Right lobe of liver (tissue), 4 donors: ENCODE results near the gene CASKIN2.

GRCh38 chr17:75025025-75025619 lies 12.7 kb downstream of the MRPL58 start:
- PRO-cap, 4 experiments, result peak in 3 of 4 experiments; most common plus-strand start chr17:75025321 (in 3)
- RAMPAGE, long total RNA, 2 experiments, result no peak in any of the 2 experiments

GRCh38 chr17:75034230-75034417 lies 12.6 kb downstream of the ATP5PD start:
- PRO-cap, 4 experiments, result no peak in any of the 4 experiments
- RAMPAGE, long total RNA, 2 experiments, result no peak in any of the 2 experiments

- PRO-cap, 4 experiments, result no peak in any of the 4 experiments
- RAMPAGE, long total RNA, 2 experiments, result no peak in any of the 2 experiments
These were observed 2.0 kb downstream of the SLC16A5 start for GRCh38 chr17:75089708-75090226.

- PRO-cap, 4 experiments, result peak in 4 of 4 experiments; most common plus-strand start chr17:75145329 (in 4); most common minus-strand start chr17:75145273 (in 1)
- RAMPAGE, long total RNA, 2 experiments, result no peak in any of the 2 experiments
These were observed 9.2 kb downstream of the JPT1 start for GRCh38 chr17:75145088-75145581.

DNA sequence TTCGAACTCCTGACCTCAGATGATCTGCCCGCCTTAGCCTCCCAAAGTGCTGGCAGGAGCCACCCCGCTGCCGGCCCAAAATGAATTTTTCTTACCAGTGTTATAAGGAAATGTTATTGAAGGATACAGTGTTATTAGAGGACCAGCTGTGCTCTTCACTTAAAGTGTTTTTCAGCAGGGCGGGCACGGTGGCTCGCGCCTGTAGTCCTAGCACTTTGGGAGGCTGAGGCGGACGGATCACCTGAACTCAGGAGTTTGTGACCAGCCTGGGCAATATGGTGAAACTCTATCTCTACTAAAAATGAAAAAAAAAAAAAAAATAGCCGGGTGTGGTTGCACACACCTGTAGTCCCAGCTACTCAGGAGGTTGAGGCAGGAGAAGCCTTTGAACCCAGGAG lies 2.5 kb downstream of the NUP85 start:
- PRO-cap, 4 experiments, result no peak in any of the 4 experiments
- RAMPAGE, long total RNA, 2 experiments, result no peak in any of the 2 experiments

DNA sequence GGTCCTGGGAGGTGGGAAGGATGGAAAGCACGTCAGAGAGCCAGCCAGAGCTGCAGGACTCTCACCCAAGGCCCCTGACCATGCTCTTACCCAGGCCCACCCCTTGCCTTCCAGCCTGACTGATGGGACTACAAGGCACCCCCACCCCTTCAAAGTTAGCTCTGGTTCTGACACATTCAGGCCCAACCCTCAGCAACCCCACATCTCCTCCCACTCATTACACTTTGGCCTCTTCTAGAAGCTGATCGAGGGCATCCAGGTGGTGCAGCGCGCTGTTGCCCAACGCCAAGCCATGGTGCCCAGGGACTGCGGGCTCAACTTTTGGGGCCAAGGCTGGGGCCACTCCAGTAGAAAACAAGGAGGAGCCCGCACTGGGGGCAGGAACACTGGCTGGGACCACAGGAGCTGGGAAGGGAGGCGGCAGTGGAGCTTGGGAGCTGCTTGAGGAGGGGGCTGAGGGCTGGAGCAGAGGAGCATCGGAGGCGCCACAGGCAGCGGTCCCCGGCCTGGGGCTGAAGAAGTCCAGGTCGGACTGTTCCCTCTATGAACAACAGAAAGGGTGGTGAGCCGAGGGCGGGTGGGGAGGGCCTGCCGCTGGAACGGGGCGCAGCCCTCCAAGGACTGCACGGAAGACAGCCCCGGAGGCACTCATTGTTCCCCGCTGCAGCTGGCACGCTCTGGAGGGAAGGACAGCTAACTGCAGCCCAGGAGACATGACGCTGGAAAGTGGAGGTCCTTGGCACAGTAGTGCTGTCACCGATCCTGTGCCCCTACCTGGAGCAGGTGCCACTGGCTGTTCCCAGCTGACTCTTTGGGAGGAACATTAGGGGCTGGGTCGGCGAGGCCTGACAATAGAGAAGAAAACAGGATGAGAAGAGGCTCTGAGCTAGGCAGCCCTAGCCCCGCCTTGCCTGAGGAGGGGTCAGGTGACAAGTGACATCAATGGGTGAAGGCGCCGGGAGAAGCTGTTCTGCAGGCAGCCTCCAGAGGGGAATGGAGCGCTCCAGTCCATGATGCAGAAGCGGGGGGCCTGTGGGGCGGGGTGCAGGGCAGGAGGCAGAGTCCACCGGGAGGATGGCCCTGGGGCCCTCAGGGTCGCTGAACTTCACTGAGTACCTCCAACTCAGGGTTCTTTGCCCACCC lies 21.5 kb downstream of the GGA3 start:
- PRO-cap, 4 experiments, result peak in 3 of 4 experiments; most common plus-strand start position 857 of the sequence (in 1)
- RAMPAGE, long total RNA, 2 experiments, result no peak in any of the 2 experiments

DNA sequence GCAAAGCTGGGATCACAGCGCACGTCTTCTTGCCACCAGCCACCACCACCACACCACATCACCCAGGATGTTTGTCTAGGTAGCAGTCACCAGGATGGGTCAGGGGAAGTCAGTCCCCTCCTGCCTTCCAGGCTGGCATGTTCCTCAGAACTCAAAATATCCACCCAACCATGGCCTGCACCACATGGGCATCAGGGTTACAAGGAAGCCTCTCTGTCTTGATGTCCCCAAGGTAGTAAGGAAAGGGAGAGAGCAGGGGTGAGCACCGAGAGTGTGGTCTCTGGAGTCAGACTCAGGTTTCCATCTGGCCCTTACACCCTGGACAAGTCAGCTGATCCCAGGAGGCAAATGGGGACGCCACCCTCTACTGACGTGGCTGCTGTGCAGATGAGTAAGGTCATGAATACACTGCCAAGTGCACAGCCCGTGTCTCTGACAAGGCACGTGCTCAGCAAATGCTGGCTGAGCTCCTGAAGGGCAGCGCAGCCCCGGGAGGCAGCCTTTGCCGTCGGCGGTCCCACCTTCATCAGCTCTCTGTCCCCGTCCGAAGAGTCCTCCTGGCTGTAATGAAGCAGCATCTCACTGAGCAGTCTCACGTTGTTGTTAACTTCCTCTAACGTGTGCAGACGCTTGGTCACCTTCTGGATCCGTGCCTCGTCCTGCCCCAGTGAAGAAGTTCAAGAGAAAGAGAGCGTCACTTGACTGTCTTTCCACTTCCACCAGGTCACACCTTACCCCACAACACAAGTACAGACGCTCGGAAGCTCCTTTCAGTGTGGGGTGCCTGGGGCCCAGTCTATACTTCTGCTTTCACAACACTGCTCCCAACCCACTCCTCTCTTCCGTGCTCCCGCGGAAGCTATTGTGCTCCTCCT lies 19.4 kb downstream of the GGA3 start:
- PRO-cap, 4 experiments, result peak in 1 of 4 experiments; most common plus-strand start position 773 of the sequence (in 1); most common minus-strand start position 605 of the sequence (in 1)
- RAMPAGE, long total RNA, 2 experiments, result no peak in any of the 2 experiments

DNA sequence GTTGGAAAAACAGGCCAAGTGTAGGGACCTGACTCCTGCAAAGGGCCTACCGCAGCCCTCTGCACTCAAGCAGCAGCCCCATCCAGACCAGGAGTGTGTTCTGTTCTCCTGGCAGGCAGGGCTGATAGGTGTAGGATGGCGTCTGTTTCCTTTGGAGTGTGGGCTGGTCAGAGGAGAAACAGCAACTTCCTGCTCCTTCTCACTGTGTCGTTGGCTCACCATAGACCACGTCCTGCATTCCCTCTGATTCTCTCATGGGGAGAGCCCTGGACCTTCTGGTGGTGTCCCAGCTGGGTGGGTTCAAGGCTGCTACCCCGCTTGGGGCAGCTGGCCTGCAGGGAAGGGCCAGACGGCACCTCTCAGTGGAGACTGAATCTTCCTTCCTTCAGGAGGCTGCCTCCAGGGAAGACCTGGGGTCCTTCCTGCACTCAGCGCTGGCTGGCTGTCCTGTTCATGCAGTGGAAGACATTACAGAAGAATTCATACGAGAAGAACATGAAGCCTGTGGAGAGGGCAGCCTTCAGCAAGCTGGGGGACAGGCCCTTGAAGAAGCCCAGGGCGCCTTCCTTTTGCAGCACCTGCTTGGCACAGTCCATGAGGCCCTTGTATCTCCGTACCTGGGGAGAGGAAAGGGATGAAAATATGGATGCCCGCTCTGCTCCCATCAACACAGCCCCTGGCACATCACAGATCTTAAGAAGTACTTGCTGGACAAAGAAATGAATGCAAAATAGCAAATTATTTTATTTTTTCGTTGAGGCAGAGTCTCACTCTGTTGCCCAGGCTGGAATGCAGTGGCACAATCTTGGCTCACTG lies 2.2 kb upstream of the MIF4GD start:
- PRO-cap, 4 experiments, result no peak in any of the 4 experiments
- RAMPAGE, long total RNA, 2 experiments, result no peak in any of the 2 experiments

DNA sequence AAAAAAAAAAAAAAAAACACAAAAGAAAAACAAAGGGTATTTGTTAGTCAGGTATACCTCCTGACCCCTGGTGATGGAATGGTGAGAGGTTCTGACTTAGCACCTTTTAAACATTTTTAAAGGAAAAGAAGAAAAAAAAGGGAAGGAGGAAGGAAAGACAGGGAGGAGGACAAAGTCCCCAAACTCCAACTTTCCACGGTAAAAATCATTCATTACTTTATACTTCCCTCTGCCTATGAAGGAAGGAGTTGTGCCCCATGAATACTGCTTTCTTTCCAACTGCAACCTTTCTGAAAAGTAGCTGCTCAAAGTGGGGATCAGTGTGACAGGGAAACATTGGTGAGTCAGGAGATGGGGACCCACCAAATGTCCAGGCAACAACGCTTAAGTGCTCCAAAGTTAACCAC lies 52.2 kb upstream of the SLC25A19 start:
- PRO-cap, 4 experiments, result no peak in any of the 4 experiments
- RAMPAGE, long total RNA, 2 experiments, result no peak in any of the 2 experiments

- PRO-cap, 4 experiments, result peak in 1 of 4 experiments; most common minus-strand start chr17:75347877 (in 1)
- RAMPAGE, long total RNA, 2 experiments, result no peak in any of the 2 experiments
These were observed 58.0 kb upstream of the SLC25A19 start for GRCh38 chr17:75346775-75348012.

GRCh38 chr17:75378226-75378687 lies 27.2 kb downstream of the GRB2 start:
- PRO-cap, 4 experiments, result no peak in any of the 4 experiments
- RAMPAGE, long total RNA, 2 experiments, result no peak in any of the 2 experiments

DNA sequence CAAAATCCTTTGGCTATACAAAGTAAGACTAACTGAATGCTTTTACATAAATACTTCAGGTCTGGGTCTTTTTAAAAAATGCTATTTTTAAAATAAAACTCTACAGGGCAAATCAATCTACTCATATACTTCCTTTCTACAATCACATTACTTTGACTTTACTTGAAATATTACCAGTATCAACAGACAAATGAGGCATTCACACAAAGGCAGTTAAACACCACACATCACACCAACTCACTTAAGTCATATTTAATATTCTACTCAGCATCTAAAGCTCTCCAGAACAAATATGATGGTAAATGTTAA lies 12.4 kb downstream of the GRB2 start:
- PRO-cap, 4 experiments, result no peak in any of the 4 experiments
- RAMPAGE, long total RNA, 2 experiments, result no peak in any of the 2 experiments

DNA sequence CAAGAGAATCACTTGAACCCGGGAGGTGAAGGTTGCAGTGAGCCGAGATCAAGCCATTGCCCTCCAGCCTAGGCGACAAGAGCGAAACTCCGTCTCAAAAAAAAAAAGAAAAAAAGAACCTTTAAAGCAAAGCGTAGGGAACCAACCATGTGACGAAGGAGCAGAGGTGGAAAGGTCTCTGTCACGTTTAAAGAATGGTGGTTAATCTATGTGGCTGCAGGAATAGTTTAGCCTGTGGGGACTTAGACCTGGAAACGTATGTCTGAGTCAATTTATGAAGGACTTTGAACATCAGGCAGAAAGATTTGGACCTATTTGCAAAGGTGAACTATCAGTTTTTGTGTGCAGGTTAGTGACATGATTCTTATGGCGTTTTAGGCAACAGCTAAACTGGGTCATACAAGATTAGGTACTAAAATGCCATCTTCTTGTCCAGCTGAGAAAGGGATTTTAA lies 1.0 kb upstream of the TMEM94 start:
- PRO-cap, 4 experiments, result no peak in any of the 4 experiments
- RAMPAGE, long total RNA, 2 experiments, result no peak in any of the 2 experiments

- PRO-cap, 4 experiments, result peak in 1 of 4 experiments; most common plus-strand start chr17:75510195 (in 1); most common minus-strand start chr17:75509889 (in 1)
- RAMPAGE, long total RNA, 2 experiments, result no peak in any of the 2 experiments
These were observed 5.4 kb downstream of the CASKIN2 start for GRCh38 chr17:75509735-75510521.

- PRO-cap, 4 experiments, result peak in 3 of 4 experiments; most common plus-strand start chr17:75515708 (in 2); most common minus-strand start chr17:75515488 (in 3)
- RAMPAGE, long total RNA, 2 experiments, result start-site peak on the minus strand in 1 of 2 experiments, at chr17:75515428-75515506 at its widest, 183 reads per replicate
These were observed at the start of gene CASKIN2 for GRCh38 chr17:75515196-75516030. CASKIN2 (minus strand) TSS chr17:75515537.

GRCh38 chr17:75542120-75542735 lies 16.7 kb downstream of the LLGL2 start:
- PRO-cap, 4 experiments, result no peak in any of the 4 experiments
- RAMPAGE, long total RNA, 2 experiments, result no peak in any of the 2 experiments

- PRO-cap, 4 experiments, result no peak in any of the 4 experiments
- RAMPAGE, long total RNA, 2 experiments, result no peak in any of the 2 experiments
These were observed 30.2 kb downstream of the LLGL2 start for GRCh38 chr17:75555406-75556332.

DNA sequence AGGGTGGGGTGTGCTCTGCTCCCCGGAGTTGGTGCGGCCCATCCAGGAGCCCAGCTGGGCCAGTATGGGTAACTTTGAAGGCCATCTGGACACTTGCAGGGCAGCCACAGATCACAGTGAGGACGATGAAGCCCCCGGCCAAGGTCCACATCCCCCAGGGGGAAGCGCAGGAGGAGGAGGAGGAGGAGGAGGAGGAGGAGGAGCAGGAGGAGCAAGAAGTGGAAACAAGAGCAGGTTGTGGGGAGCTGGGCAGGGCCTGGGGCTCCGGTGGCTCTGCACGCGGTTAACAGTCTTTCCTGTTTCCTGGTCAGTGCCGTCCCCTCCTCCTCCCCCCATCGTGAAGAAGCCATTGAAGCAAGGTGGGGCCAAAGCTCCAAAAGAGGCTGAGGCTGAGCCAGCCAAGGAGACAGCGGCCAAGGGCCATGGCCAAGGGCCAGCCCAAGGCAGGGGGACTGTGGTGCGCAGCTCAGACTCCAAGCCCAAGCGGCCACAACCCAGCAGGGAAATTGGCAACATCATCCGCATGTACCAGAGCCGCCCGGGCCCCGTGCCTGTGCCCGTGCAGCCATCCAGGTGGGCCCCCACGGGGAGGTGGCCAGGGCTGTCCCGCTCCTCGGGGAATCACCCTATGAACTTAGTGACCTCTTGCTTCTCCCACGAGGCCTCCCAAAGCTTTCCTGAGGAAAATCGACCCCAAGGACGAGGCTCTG lies 16.9 kb upstream of the SMIM5 start:
- PRO-cap, 4 experiments, result no peak in any of the 4 experiments
- RAMPAGE, long total RNA, 2 experiments, result no peak in any of the 2 experiments

GRCh38 chr17:75635477-75636221 lies 2.4 kb downstream of the SMIM5 start:
- PRO-cap, 4 experiments, result no peak in any of the 4 experiments
- RAMPAGE, long total RNA, 2 experiments, result no peak in any of the 2 experiments

- PRO-cap, 4 experiments, result no peak in any of the 4 experiments
- RAMPAGE, long total RNA, 2 experiments, result no peak in any of the 2 experiments
These were observed 5.6 kb downstream of the SMIM5 start for GRCh38 chr17:75638784-75639303.